ENCODE measurements around a stretch of chr13.

- RRBS = no CpG with 5 or more reads among the region's 8 CpGs
Observed at GRCh38 chr13:49686534-49687339, 4.5 kb downstream of the EBPL start.

DNA sequence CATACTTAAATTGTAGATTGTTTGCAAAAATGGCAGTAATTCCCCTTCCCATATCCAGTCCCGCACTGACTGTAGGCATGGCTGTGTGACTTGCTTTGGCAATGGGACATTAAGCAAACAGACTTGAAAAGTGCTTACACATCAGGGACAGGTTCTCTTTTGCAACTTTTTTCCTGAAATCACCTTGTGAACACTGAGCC lies 42.2 kb upstream of the EBPL start:
- RRBS = no CpG with 5 or more reads among the region's 1 CpG

GRCh38 chr13:50048595-50049417 lies 33.6 kb downstream of the KCNRG start:
- RRBS = no CpG with 5 or more reads among the region's 4 CpGs

DNA sequence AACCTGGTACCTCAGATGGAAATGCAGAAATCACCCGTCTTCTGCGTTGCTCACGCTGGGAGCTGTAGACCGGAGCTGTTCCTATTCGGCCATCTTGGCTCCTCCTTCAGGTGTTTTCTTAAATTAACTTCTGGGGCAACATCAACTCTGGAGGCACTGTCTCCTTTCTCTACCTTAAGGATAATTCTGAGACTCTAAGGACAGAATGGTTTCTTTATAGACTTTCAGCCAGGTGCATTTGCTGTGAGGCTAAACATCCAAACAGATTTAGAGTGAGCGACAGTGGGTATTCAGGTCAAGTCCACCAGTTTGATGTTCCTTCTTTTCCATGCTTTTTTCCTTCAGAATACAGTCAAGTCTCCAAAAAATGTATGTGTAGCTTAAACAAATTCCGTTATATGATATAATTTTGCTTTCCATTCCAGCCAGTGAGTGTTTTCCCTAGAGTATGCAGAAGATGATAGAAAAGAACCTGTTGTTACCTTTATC lies 171.0 kb downstream of the KCNRG start:
- RRBS = no CpG with 5 or more reads among the region's 7 CpGs

DNA sequence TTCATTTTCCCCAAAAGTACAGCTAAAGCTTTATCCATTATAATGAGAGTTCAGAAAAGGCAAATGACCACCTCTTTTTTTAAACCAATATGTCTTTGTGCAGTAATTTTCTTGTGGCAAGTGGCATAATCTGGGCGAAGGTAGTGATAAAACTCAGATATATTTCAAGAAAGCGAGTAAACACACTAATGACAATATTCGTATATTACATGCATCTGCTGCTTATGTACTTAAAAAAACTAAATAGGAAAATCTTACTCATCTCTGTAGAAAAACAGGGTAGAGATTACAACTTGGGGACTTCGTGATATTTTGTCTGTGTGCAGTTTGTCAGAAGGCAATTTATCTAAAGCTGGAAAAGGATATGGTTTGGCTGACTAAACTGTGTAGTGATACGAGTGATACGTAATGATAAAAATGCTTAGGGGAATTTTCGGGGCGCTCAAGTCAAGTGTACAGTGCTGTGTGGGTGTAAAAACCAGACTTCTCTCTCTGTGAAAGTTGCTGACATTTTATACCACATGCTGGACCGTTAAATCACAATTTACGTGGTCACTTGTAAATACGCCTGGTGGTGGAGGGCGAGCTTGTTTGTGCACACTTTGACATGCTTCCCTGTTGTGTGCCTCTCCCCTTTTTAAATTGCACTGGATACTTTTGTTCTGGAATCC lies 221.6 kb downstream of the KCNRG start:
- RRBS = no CpG with 5 or more reads among the region's 12 CpGs

GRCh38 chr13:50403083-50403790 lies 388.0 kb downstream of the KCNRG start:
- RRBS = no CpG with 5 or more reads among the region's 5 CpGs

- RRBS = no CpG with 5 or more reads among the region's 8 CpGs
Observed at GRCh38 chr13:50677762-50678334, 165.6 kb downstream of the DLEU7 start.

DNA sequence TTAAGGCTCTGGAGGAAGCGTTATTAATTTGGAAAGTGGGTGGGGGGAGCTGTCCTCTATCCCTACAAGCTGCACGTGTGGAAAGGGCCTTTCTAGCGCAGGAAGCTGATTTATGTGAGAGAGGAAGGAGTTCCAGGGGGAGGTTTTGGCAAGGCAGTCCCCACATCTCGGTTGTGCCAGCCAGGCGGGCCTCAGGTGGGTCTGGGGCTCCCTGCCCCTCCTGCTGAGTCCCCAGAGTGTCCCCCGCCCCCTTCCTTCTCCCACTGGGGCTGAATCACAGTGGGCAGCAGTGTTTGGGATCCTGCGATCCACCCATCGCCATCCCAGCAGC lies 733 bp downstream of the DLEU7 start:
- RRBS = no CpG with 5 or more reads among the region's 8 CpGs

GRCh38 chr13:50909907-50910938 lies 632 bp downstream of the RNASEH2B start:
- RRBS = 2% methylated on average over 46 of the region's 84 CpGs

- RRBS = no CpG with 5 or more reads among the region's 27 CpGs
Observed at GRCh38 chr13:50990300-50991338, 81.0 kb downstream of the RNASEH2B start.

- RRBS = no CpG with 5 or more reads among the region's 6 CpGs
Observed at GRCh38 chr13:51122816-51123403, 11.8 kb upstream of the C13orf42 start.

DNA sequence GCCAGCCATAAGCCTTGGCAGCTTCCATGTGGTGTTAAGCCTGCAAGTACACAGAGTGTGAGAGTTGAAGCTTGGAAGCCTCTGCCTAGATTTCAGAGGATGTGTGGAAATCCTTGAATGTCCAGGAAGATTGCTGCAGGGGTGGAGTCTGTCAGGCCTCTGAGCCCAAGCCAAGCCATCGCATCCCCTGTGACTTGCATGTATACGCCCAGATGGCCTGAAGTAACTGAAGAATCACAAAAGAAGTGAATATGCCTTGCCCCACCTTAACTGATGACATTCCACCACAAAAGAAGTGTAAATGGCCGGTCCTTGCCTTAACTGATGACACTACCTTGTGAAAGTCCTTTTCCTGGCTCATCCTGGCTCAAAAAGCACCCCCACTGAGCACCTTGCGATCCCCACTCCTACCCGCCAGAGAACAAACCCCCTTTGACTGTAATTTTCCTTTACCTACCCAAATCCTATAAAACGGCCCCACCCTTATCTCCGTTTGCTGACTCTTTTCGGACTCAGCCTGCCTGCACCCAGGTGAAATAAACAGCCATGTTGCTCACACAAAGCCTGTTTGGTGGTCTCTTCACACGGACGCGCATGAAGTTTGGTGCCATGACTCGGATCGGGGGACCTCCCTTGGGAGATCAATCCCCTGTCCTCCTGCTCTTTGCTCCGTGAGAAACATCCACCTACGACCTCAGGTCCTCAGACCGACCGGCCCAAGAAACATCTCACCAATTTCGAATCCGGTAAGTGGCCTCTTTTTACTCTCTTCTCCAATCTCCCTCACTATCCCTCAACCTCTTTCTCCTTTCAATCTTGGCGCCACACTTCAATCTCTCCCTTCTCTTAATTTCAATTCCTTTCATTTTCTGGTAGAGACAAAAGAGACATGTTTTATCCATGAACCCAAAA lies 52.2 kb upstream of the FAM124A start:
- RRBS = no CpG with 5 or more reads among the region's 20 CpGs

- RRBS = no CpG with 5 or more reads among the region's 2 CpGs
Observed at GRCh38 chr13:51235864-51236176, 13.6 kb downstream of the FAM124A start.

GRCh38 chr13:51374046-51374918 lies 34.8 kb downstream of the SERPINE3 start:
- RRBS = no CpG with 5 or more reads among the region's 5 CpGs

DNA sequence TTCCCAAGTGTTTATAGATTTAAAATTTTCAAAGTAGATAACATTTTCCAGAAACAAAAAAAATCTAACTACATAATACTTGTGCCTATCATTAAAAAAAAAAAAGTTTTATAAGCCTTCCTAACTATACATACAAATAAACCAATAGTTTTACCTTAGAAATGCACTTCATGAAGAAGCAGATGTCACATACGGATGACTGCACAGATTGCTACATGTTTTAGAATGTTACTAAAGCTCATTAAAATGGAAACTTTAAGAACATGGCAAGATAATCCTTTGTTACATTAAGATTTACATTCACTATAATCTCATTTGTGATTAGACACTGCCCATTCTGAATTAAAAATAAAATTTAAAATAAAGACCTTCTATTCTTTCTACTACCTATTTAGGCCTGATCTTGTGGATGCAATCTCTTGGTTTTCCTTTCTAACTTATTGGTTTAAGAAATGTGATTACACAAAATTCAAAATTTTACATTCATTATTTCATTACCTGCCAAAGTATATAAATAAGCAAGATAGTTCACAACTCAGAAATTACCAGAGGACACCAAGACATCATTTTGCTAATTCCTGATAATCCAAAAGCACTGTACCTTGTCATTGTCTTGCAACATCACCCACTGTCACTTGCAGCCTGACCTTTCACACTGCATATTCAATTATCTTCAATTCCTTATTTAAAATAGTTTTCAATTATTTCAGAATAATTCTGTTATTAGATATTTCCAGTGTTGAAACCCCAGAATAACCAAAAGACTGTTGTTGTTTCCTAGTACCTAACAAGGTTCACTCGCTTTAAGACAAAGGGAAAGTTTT lies 14.4 kb downstream of the INTS6 start:
- RRBS = no CpG with 5 or more reads among the region's 2 CpGs

GRCh38 chr13:51447545-51448194 lies 5.2 kb downstream of the INTS6 start:
- RRBS = no CpG with 5 or more reads among the region's 10 CpGs

DNA sequence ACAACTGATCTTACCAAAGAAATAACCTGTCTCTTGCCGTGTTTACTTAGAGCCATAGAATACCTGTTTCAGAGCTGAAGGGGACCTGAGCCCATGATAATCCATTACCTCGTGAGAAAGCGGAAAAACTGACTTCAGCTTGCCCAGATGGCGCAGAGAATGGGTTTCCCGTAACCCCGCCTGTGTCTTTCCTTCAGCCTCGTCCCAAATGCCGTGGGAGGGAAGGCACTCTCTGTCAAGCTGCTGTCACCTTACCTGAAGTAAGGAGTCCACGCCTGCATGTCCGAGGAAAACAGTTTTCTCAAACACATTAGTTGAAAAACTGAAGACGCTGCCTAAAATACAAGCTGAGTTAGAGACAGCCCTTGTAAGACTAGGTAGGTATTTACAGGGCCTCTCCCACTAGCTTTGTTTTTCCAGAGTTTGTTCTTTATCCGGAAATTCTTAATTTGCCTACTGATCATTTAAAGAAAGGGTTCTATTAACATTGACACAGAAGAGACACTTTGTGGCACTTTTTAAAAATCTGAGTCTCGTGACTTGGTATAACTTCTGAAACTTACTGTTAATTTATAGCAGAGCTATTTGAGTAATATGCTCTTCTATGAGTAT lies 1.2 kb upstream of the INTS6 start:
- RRBS = no CpG with 5 or more reads among the region's 13 CpGs

DNA sequence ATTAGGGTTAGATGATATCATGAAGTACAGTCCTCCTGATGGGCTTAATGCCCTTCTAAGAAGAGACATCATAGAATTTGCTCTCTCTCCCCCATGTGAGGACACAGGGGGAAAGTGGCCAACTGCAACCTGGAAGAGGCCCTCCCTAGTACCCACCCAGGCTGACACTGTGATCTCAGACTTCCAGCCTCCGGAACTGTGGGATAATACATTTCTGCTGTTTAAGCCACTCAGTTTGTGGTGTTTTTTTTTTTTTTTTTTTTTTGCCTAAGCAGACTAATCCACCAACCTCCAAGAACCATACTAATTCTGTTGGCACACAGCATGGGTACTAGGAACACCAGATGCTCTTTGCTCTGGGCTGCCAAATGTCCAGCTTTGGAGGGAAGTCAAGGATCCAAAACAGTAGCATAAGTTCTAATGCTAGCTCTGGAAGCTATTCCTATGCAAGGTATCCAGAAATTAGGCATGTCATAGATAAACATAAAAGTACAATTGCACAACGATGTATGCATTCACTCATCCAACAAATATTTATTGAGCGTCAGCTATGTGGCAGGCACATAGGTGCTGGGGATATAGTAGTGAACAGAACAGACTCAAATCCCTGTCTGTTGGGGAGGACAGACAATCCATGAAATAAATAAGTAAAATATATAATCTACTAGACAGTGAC lies 64.5 kb upstream of the WDFY2 start:
- RRBS = no CpG with 5 or more reads among the region's 3 CpGs

- RRBS = no CpG with 5 or more reads among the region's 4 CpGs
Observed at GRCh38 chr13:51524220-51524753, 60.0 kb upstream of the WDFY2 start.